Thoracic aorta endothelial cell (primary cell): ENCODE results near the genes UBXN7 and NRROS.

- CAGE, long polyA plus RNA = no peak
These were observed 122.4 kb downstream of the XXYLT1 start for GRCh38 chr3:195148417-195149162.

- CAGE, long polyA plus RNA = no peak
These were observed 110.5 kb downstream of the XXYLT1 start for GRCh38 chr3:195160278-195161061.

- CAGE, long polyA plus RNA = no peak
These were observed 97.2 kb downstream of the XXYLT1 start for GRCh38 chr3:195173698-195174142.

DNA sequence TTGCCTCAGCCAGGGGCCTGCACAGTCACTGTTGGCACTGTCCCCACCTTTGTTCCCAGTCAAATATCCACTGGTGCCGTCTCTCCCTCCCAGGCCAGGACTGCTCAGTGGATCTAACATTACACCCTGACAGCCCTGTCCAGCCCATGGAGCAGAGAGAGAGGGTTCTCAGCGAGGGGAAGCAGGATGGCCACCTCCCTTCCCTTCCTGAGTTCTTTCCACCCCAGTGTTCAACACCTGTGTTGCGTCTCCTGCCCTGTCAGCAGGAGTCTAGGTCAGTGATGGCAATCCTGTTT, 1.6 kb upstream of the PPP1R2 start:
- CAGE, long polyA plus RNA = no peak

GRCh38 chr3:195563652-195563851, 20.2 kb downstream of the APOD start:
- CAGE, long polyA plus RNA = no peak

DNA sequence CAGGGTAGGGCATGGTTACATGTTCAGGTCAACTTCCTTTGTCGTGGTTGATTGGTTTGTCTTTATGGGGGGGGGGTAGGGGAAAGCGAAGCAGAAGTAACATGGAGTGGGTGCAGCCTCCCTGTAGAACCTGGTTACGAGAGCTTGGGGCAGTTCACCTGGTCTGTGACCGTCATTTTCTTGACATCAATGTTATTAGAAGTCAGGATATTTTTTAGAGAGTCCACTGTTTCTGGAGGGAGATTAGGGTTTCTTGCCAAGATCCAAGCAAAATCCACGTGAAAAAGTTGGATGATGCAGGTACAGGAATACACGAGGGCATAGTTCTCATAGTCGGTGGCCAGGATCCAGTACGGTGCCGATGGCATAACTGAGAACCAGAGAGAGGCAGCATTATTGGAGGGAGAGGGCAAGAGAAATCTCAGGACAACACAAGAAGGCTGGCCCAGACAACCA, 14.9 kb downstream of the APOD start:
- CAGE, long polyA plus RNA = no peak

- CAGE, long polyA plus RNA = no peak
These were observed 61.3 kb upstream of the APOD start for GRCh38 chr3:195644708-195645743.

DNA sequence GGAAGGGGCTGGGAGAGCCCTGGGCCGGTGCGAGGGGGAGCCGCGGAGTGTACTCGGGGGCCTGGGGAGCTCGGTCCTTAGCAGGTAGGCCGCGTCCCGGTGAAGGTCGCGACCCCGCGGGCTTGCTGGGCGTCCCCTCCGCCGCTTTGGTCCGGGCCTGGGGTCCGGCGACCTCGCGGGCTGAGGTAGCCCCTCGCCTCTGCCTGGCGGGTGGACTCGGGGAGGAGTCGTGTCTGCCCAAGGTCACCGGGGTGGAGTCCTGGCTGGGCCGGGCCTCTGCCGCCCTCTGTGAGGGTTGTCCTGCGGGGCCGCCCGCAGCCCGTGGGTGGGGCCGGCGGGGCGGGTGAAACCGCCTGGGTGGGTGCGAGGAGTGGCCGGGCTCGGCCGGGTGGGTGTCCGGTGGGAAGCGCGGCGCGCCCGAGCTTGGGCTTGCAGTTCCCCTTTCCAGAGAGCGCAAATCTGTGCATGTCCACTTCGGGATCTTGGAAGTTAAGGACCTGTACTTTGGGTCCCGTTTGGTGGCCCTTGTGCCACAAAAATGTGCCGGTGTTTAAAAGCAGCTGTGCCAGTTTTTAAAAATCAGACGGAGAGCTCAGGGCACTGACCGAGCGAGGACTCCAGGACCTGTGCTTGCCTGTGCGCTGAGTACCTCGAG, 62.4 kb upstream of the MUC20 start:
- CAGE, long polyA plus RNA = no peak

DNA sequence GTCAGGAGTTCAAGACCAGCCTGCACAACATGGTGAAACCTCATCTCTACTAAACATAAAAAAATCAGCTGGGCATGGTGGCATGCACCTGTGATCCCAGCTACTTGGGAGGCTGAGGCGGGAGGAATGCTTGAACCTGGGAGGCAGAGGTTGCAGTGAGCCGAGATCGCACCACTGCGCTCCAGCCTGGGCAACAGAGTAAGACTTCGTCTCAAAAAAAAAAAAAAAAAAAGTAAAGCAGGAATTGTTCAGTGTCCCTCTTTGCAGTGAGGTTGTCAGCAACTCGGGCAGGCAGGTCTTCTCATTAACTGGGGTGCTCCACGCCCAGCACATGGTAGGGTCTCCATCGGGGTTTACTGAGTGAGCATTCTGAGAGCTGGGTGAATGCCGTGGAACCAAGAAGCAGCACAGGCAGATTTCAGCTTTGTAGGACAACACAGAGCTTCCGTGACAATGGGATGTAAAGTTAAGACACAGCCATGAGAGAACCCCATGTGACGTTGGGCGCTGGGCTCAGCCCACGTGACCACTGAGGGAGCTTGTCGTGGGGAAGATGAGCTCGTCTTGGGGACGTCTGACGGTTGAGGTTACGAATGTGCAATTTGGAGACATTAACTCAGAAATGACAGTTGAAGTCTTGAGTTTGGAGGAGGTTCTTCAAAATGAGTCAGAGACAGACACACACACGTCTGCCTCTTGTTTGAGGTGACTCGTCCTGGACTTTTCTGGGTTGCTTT, 51.6 kb upstream of the MUC20 start:
- CAGE, long polyA plus RNA = no peak

GRCh38 chr3:195696385-195697145, 24.2 kb upstream of the MUC20 start:
- CAGE, long polyA plus RNA = no peak

GRCh38 chr3:195807599-195808309, 4.0 kb downstream of the MUC4 start:
- CAGE, long polyA plus RNA = no peak

DNA sequence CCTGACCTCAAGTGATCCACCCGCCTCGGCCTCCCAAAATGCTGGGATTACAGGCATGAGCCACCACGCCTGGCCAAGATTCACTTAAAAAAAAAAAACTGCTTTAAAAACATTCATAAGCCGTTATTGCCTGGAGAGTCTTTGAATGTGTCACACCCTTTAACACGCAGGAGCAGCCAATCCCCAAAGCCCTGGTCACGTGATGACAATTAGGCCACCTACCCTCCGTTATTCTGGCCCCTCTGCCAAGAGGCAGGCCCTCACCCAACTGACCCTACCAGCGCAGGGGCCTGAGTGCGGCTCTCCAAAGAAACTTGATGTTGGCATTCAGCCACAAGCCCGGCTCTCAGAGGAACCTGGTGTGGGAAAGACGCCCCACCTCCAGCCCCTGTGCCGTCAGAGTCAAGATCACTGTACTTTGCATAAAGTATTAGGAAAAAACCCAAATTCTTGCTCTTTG, 11.5 kb upstream of the MUC4 start:
- CAGE, long polyA plus RNA = no peak

GRCh38 chr3:195852189-195852917, 40.6 kb upstream of the MUC4 start:
- CAGE, long polyA plus RNA = no peak

- CAGE, long polyA plus RNA = no peak
These were observed 47.2 kb upstream of the TNK2 start for GRCh38 chr3:195955324-195956085.

- CAGE, long polyA plus RNA = no peak
These were observed 21.2 kb downstream of the SLC51A start for GRCh38 chr3:196237540-196237935.

GRCh38 chr3:196432267-196433024, at the start of gene UBXN7:
Gene UBXN7 (minus strand): TSS chr3:196432427.
- CAGE, long polyA plus RNA = no peak

GRCh38 chr3:196433025-196433420, 796 bp upstream of the UBXN7 start:
- CAGE, long polyA plus RNA = no peak

DNA sequence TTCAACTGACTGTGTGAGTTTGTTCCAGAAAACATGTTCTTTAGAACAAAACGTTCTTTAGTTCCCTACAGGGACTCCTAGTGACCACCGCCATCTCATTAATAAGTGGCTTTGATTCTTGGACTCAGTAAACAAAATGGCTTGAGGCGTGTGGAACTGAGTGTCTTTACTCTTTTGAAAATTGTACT, 15.5 kb upstream of the NRROS start:
- CAGE, long polyA plus RNA = no peak

GRCh38 chr3:196631643-196631906, 7.9 kb upstream of the NRROS start:
- CAGE, long polyA plus RNA = no peak

DNA sequence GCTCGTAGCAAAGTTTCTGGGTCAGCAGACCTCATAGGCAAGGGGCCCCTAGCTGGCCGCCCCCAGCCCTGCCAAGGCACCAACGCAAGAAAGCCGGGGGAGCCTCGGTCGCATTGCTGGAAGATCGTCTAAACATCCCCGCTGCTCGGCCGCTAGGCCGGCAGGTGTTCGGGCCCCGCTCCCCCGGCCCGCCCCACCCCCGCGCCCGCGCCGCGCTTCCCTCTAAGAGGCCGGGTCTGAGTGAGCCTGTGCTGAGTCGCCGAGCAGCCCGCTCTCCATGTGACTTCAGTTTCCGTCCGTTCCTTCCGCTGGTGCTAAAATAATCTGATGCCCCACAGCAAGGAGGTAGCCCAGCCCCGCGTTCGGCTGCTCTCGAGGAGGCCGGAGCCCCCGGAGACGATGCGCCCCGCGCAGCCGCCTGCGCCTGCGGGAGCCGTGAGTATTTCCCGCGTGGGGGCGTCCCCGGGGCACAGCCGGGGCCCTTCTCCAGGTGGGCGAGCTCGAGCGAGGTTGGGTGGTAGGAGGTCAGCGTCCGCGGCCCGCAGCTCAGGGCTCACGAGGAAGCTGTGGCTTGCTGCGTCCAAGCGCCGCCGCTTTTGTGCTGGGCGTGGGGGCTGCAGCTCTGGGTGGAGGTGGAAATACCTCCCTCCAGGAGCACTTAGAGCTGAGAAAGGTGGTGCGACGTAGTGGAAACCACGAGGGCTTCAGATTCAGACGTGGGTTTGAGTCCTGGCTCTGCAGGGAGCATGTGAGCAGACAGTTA, at the start of gene NRROS:
TSS of gene NRROS (plus strand) at position 254 of the 763 bp plus-strand sequence.
- CAGE, long polyA plus RNA = no peak